Hair follicular keratinocyte (primary cell): ENCODE results near the genes SMUG1, GTSF1 and PPP1R1A.

GRCh38 chr12:54188441-54189445 lies at the start of gene SMUG1:
TSS of gene SMUG1 (minus strand) at chr12:54188985.
- RAMPAGE, long total RNA, result start-site peak on the minus strand at chr12:54188964-54188972, 56 and 21 reads in 2 replicates

DNA sequence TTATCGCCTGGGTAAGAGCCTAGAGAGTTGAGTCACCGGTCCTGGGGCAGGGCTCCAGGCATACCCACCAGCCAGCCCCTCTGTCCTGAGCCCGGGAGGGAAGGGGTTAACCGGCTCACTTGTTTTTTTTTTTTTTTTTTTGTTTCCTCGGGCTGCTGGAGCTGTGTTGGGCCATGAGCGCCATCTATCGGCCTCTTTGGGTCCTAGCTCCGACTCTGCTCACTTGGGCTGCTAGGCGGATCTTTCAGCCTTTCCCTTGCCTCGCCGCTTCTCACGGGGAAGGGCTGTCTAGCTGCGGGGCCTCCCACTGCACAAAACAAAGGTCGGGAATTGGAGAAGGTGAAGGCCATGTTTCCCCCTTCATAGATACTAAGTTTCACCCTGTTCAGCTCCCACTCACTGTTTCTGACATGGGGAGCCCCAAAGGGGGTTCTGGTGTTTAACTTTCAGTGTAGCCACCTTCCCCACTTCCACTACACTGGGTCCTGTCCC lies 2.8 kb upstream of the SMUG1 start:
- RAMPAGE, long total RNA, result no peak

DNA sequence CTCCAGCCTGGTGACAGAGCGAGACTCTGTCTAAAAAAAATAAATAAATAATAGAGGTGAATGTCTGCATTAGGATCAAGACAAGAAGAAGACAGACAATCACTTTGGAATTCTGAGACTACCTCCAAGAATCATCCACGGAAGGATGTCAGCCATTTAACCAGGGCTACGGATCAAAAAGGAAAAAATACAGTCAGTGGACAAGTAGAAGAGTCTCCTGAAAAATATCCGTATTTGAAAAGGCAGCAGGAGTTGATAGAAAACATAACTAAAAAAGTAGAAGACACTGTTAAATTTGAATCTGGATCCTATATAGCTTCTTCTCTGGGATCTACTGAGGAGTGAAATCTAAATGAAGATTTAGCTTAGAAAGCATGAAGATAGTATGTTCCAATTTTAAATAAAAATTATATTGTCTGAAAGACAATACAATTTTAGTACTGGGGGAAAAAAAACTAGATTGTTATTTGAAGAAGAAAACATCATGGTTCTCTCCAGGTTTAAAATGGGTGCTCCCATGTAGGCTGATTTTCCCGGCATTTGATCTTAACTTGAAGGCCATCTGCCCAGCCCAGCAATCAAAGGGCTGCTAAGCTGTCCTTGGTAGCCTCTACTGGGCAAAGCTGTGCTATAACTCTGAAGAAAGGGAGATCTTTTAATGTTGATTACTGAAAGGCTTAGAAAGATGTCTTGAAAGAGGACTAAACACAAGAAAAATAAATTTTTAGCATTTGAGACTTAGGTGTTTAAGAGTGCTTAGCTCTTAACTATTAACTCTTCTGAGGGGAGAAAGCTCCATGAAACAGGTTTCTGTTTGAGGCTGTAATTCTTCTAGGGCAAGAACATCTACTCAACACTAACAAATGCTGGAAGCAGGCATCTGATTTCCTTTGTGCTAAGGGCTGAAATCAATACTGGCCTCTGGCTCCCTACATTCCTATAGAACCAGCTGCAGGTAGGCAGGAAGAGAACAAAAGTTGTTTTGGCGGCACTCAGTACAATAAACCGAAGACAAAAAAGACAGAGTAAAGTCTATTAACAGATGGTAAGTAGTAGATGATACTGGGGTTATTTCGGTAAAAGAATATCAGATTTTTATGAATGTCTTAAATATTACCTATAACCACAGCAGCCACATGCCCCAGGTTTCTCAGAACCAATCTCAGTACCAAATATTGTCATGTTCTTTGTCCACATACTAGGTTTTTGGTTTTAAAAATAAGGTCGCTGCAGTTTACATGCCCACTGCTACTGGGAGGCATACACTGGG lies 41.3 kb downstream of the CBX5 start:
- RAMPAGE, long total RNA, result no peak

GRCh38 chr12:54273590-54274212 lies 6.2 kb downstream of the CBX5 start:
- RAMPAGE, long total RNA, result no peak

DNA sequence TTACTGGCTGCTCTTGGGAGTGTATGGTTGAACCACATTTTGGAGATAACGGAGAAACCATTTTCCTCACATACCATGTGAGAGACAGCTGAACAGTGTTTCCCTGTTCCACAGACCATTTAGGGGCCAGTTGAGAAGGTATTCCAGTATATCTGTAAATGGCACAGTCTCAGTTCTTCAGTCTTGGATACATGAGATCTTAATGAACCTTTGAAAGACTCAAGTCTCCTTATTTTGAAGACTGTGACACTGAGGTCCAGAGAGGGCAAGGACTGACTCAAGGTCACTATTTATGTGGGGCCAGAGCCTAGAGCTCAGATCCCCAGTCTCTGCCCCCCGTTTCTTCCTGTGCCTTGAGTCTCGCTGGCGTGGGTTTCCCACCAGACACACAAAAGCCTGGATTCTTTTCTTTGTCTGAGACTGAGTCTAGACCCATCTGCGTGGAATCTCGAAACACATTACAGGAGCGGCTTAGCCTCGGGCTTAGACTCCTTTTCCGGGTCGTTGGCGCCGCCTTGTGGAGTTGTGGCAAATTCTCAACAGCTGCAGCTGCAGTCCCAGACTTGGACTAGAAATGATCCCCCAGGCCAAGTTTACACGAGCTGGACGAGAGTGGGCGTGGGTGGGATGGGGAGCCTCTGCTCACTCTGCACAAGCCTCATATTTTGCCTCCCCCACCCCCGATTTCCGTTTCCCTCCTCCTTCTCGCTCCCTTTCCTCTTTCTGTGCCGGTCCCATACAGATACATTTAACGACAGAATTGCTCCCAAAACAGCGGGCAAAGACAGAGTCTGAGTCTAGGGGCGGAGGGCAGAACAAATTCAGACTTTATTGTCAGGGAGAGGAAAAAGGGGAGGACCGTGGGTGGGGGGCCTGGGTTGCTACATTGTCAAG lies 4.3 kb upstream of the GPR84 start:
- RAMPAGE, long total RNA, result no peak

- RAMPAGE, long total RNA, result no peak
Observed at GRCh38 chr12:54378572-54379007, 5.9 kb downstream of the ZNF385A start.

- RAMPAGE, long total RNA, result no peak
Observed at GRCh38 chr12:54411332-54412349, 7.4 kb downstream of the ITGA5 start.

DNA sequence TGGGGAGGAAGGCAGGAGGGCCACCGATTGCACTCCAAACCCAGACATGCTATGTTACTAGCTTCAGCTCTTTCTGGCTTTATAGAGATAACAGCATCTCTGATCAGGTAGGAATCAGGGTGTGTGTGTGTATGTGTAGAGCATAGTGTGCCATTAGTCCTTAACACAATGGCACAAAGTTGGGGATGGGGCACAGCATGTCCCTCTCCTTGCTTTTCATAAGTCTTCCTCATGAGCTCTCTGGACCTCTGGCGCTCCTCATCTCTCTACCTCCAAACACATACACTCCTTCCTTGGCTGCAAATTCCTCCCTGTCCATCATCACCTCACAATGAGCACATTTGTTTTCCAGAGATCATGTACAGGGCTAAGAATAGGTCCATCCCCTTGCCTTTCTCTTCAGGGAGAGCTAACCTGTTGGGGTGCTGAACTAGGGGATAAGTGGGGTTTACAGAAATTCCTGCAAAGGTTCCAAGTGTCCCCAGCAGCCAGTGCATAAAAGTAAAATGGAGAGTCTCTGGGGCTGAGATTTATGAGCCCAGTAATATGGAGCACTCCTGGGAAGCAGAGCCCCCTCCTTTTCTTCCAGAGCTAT lies 5.7 kb upstream of the ITGA5 start:
- RAMPAGE, long total RNA, result no peak

- RAMPAGE, long total RNA, result no peak
Observed at GRCh38 chr12:54473463-54474035, at the start of gene GTSF1. TSS of gene GTSF1 (minus strand) at chr12:54473602.

- RAMPAGE, long total RNA, result no peak
Observed at GRCh38 chr12:54524949-54525347, 24.5 kb upstream of the PDE1B start.

GRCh38 chr12:54546582-54547332 lies 2.6 kb upstream of the PDE1B start:
- RAMPAGE, long total RNA, result no peak

DNA sequence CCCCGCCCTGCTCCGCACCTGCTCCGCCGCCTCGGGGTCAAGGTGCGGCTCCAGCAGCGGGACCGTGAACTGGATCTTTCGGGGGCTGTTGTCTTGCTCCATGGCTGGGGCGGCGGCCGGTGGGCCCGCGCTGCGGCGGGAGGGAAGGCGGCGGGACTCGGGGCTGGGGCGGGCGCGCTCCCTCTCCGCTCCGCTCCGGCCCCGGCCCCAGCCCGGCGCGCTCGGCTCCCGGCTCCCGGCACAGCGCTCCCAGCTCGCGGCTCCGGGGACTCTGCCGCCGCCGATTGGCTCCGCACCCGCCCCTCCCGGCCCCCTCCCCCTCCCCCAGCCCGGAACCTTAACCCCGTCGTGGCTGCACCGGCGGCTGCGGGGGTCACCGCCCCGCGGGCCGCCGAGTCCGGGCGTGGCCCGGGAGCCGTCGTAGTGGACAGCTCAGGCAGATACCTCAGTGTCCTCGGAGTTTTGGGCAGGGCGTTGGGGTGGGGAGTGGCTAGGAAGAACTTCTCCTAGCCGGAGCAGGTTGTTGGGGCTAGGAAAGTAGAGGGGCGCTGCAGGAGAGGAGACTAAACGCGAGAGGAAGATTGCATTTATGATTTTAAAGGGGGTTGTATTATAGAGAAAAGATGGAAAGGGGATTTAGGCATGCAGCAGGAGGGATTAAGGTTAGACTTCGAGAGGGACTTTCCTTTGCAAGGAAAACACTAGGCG lies at the start of gene PPP1R1A:
Gene PPP1R1A, minus strand, starts transcription at position 273 of the 708 bp plus-strand sequence.
- RAMPAGE, long total RNA, result no peak

DNA sequence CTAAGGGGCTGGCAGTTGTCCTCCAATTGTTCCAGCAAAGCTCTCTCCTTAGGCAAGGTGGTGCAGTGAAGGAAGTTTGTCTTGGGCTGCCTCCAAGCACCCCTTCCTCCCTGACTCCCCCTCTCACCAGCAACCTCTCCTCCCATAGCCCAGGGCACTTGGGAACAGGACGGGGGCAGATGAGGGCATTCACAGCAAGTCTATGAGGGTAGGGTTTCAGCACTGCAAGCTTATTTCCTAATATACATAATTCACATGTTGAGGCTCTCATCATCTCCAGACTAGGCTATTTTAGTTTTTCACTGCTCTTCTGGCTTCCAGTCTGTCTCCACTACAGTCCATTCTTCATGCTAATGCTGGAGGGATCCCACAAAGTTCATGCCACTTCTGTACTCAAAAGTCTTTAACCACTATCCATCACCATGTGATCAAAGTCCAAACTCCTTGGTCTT lies 22.8 kb downstream of the LACRT start:
- RAMPAGE, long total RNA, result no peak

DNA sequence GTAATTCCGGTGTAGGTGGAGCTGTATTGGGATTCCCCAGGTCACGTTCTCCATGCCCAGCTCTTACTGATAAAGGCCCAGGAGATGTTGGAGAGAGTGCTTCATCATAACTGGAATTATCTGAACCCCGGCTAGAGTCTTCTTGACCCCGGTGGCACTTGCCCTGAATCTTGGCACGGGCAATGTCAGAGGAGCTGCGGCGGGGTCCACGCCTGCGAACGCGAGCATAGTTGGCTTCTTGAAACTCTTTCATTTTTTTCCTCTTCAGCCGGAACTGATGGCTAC lies 11.6 kb downstream of the OR6C65 start:
- RAMPAGE, long total RNA, result no peak

DNA sequence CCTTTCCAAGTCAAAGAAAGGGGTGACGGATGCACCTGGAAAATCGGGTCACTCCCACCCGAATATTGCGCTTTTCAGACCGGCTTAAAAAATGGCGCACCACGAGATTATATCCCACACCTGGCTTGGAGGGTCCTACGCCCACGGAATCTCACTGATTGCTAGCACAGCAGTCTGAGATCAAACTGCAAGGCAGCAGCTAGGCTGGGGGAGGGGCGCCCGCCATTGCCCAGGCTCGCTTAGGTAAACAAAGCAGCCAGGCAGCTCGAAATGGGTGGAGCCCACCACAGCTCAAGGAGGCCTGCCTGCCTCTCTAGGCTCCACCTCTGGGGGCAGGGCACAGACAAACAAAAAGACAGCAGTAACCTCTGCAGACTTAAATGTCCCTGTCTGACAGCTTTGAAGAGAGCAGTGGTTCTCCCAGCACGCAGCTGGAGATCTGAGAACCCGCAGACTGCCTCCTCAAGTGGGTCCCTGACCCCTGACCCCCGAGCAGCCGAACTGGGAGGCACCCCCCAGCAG lies 7.9 kb upstream of the OR6C68 start:
- RAMPAGE, long total RNA, result no peak

- RAMPAGE, long total RNA, result no peak
Observed at GRCh38 chr12:55706115-55706696, 1.5 kb downstream of the ITGA7 start.

DNA sequence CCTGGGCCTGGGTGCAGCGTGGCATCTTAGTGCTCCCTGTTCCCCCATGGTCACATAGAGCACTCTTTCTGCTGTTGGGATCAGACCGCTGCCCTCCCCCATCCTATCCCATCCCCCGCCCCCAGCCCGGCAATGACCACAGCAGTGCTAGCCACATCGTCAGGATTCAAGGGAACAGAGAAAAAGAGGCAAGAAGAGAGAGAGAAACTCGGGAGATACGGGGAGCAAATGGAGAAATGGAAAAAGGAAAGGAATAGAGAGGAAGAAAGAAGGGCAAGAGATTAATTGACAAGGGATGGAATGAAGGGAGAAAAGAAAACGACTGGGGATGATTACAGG lies 576 bp upstream of the ITGA7 start:
- RAMPAGE, long total RNA, result no peak

GRCh38 chr12:55708650-55709395 lies 1.1 kb upstream of the ITGA7 start:
- RAMPAGE, long total RNA, result no peak

DNA sequence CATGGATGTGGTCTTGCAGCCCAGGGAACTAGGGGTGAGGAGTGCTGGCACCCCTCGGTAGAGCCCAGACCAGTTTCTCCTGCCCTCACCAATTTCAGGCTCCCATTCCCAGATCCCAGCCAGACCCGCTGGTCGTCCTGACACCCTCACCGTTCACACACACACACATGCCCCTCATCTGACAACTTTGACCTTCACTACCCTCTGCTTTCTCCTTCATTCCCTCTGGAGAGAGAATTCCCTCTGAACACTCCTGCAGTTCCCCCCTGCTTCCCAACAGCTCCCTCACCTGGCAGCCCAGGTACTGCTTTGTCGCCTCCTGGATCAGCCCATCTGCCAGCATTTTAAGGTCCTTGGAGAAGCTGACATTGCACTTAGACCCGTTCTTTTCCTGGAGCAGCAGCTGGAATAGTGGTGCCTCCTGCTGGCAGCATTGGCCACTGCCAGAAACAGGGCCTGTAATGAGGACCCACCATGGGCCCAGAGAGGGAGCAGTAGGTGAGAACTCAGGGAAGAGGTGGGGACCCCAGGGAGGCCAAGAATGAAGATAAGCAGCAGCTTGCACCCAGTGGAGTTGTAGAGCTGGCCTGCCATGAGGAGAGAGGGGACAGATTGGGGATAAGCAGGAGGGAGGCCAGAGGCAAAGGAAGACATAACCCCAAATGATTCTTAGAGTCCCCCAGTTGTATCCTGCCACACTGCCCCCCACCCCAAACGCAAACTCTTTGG lies 5.8 kb upstream of the GDF11 start:
- RAMPAGE, long total RNA, result no peak

DNA sequence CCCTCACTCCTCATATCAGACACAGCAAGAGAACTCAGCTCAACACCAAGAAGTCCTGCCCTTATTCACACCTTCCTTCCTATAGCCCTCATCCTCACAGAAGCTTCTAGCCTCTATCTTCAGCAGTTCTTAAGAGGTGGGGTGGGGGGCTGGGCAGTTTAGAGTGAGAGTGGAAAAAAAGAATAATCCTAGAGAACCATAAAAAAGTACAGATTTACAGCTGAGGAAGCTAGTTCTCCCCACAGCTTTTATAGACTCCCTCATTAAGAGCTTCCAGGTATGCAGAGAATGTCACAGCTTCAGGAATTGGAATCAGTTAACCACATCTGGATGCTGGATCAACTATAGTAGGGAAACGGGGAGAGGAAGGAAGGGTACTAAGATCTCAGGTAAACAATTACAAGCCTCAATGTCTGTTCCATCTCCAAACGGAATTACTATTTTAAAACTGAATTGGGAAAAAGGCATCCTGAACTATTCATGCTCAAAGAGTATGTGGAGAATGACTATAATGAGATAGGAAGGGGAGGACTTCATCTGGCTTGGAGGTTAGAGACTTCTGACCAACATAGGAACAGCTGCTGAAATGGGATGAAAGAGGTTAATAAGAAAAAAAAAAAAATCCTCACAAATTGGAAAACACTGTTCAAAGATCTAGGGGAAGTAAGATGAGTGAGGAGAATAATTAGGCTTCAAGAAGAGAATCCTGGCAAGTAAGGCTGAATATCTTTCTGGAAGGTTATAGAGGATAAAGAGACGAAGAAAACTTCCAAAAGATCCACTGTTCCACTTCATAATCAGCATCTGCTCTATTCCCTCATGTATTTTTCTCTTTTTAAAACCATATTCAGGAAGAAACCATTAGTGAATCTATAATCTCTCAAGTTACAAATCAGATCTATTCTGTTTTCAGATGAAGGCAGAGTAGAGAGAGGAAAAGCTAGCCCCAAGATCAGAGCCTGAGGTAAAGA lies 12.5 kb downstream of the GDF11 start:
- RAMPAGE, long total RNA, result no peak